ENCODE measurements around the gene MFSD9.

GRCh38 chr2:102736064-102737200 is at the start of gene MFSD9:
TSS of gene MFSD9 (minus strand) at chr2:102736888.
- RRBS, result 1% methylated on average over 14 of the region's 57 CpGs

DNA sequence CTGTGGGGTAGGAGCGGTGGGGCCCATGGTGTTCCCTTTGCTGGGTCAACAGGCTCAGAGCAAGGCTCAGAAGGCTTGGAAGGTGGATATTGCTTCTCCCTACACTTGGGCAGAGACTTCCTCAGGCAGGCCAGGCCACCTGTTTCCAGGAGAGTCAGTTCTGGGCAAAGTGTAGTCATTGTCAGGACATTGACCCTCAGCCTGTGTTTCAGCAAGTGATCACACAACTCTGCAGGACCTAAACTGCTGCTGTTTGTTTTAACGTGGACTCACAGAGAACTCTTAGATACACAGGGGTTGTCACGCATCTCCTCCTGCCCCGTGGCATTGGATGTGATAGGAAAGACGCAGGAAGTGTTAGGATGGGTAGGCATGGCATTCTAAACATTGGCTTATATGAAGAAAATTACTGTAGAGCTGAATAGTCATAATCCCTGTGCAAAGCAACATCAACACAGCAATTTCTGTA is 40.5 kb downstream of the TMEM182 start:
- RRBS, result no CpG with 5 or more reads among the region's 5 CpGs

DNA sequence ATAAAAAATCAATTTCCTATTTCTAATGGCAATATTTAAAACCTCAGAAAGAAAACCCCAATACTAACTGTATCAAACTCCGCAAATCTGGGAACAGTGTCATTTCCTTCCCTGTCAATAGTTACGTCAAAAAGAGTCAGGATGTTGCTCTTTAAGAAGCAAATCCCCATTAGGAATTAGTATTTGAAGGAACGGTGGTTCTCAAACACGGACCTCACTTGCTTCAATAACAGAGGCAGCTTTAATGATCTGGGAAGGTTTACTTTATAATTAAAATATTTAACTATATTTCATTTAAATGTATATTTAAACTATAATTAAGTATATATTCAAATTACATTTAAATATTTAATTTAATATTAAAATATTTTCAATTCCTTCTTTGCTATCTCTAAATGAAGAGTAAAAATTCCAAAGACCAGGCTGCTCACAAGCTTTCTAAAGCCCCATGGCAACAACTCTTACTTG is 63.1 kb upstream of the POU3F3 start:
- RRBS, result no CpG with 5 or more reads among the region's 4 CpGs

DNA sequence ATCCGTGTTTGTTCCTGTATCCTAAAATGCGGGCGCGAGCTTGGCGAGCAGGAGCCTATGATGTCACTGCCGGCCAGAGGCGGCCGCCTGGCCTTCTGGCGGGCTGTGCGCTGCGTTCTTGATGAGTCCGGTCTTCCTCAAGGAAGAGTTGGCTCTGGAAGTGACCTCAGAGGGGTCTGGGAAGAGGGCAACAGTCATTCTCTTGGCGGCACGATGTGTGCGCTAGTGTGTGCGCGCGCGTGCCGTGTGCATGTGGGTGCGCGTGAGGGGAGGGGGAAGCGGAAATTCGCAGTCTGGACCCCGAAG is 8.2 kb downstream of the POU3F3 start:
- RRBS, result 3% methylated on average over 7 of the region's 25 CpGs

DNA sequence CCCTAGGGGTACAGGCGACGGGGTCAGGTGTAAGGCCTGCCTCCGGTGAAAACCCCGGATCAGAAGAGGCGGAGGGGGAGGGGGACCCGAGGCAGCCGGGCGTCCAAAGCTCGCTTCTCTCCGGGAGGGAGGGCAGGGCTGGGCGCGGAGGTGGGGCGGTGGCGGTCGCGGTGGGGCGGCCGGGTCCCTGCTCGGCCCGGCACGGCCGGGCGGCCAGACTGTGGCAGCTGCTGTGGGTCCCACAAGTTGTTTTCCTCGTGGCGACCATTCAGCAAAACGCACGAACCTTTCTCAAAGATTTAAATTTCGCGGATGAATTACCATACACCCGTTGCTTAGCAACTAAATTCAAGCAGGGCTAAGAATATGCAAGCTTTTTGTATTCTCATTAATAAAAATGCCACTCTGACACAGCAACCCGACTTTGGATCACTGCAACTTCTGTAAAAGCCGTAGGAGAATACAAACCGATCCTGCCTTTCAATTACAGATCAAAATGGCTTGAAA is 8.6 kb downstream of the POU3F3 start:
- RRBS, result 3% methylated on average over 9 of the region's 33 CpGs

DNA sequence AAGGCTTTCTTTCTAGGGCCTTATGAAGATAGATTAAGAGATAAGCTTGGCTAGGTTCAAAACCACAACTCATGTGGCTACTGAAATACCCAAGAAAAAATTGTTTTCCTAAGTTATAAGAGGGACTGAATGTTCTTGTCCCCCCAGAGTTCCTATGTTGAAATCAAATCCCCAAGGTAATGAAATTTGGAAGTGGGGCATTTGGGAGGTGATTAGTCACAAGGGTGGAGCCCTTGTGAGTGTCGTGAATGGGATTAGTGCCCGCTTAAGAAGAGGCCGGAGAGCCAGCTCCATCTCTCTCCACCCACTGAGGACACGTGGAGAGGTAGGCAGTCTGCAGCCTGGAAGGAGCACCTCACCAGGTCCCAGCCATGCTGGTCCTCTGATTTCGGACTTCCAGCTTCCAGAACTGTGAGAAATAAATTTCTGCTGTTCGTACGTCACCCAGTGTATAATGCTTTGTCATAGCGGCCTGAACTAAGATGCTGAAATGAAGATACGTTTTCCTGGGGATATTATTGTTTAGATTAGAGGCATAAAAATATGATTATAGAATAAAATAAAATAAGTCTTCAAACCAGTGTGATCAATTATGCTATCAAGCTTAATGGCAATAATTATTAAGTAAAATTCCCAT is 44.1 kb downstream of the POU3F3 start:
- RRBS, result no CpG with 5 or more reads among the region's 9 CpGs

GRCh38 chr2:105038725-105039227 is 907 bp downstream of the MRPS9 start:
- RRBS, result no CpG with 5 or more reads among the region's 6 CpGs

DNA sequence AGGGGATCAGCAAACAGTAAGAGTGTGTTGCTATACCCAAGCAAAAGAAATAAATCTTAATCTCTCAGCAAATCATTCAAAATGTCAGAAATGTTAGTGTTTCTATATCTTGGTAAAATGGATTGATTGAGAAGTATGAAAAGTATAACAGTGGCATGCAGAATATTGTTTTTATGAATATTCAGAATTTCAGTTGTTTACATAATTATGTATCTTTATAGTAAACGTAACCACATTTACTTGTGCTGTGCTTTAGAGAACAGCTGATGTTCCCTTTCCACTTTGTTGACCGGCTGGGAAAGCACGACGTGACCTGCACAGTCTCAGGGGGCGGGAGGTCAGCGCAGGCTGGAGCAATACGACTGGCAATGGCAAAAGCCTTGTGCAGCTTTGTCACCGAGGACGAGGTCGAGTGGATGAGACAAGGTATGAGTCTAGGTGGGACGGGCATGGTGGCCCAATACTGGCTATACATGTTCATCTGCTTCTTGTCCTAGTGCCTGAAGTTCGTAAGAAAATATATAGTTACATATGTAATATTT is 59.1 kb downstream of the MRPS9 start:
- RRBS, result no CpG with 5 or more reads among the region's 12 CpGs

DNA sequence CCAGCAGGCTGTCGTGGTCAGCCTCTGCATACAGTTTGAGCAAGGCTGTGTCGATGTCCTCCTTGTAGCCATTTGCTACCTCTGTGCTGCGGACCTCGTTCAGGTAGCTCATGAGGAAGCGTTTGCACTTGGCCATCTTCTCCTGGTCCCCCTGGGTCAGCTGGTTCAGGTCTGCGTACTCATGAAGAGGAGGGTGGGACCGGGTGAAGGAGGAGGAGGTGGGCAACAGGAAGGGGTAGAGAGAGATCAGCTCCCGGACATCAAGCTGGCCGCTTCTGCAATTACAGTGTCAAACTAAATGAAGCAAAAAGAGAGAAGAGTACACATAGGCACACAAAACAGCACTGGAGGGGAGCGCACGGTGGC is 38.9 kb downstream of the GPR45 start:
- RRBS, result no CpG with 5 or more reads among the region's 11 CpGs

GRCh38 chr2:105328264-105329239 is 983 bp downstream of the TGFBRAP1 start:
- RRBS, result no CpG with 5 or more reads among the region's 17 CpGs

- RRBS, result no CpG with 5 or more reads among the region's 5 CpGs
Observed at GRCh38 chr2:105366822-105367407, 29.6 kb downstream of the C2orf49 start.

GRCh38 chr2:105369255-105369551 is 29.6 kb downstream of the FHL2 start:
- RRBS, result no CpG with 5 or more reads among the region's 3 CpGs

GRCh38 chr2:105397781-105398217 is 1.1 kb downstream of the FHL2 start:
- RRBS, result no CpG with 5 or more reads among the region's 3 CpGs

GRCh38 chr2:105494416-105495032 is 95.7 kb upstream of the FHL2 start:
- RRBS, result no CpG with 5 or more reads among the region's 16 CpGs

DNA sequence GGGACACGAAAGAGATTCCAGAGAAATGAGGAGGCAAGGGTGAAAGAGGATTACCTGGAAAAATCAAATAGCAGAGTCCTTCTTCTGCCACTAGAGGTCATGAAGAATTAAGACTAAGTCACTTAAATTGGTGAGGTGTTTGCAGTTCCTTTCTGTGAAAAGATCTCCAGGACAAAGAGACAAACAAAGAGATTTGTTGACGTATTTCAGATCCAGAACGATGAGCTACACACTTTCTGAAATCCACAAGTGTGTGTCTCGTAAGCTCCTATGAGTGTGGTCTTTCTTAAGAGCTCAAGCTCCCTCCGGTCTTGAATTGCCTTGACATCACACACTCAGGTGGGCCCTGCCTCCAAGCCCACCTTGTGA is 168.3 kb upstream of the NCK2 start:
- RRBS, result no CpG with 5 or more reads among the region's 5 CpGs

DNA sequence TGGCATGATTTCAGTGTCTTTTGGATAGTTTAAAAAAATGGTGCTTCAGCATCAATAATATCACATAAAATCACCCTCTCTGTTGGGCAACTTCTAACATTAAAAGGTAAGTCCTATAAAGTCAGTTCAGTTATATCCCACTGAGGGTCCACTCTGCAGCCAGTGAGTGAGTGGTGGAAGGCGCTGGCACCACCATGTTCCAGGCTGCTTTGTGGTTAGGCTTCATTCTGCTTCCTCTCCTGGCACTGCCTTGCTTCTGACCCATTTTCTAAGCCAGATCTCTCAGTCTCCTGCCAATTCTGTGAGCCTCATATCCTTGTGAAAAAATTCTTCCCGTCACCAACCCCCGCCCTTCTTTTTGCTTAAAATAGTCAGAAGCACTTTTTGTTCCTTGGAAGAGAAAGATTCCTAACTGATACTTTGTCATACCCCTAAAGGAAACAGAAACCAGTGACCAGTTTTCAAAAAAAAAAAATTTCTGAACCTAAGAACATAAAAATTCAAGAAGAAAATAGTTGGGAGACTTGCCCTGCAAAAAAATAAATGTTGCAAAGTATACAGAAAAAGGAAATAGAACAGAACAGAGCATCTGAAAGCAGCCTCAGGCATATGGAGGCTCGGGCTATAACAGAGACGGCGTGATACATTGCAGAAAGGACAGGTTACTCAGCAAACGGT is 139.7 kb upstream of the NCK2 start:
- RRBS, result no CpG with 5 or more reads among the region's 7 CpGs

GRCh38 chr2:105610342-105611216 is 134.1 kb upstream of the NCK2 start:
- RRBS, result 83% methylated on average over 3 of the region's 20 CpGs

GRCh38 chr2:105755842-105756317 is 11.2 kb downstream of the NCK2 start:
- RRBS, result no CpG with 5 or more reads among the region's 4 CpGs

GRCh38 chr2:105802512-105803204 is 57.9 kb downstream of the NCK2 start:
- RRBS, result no CpG with 5 or more reads among the region's 10 CpGs

DNA sequence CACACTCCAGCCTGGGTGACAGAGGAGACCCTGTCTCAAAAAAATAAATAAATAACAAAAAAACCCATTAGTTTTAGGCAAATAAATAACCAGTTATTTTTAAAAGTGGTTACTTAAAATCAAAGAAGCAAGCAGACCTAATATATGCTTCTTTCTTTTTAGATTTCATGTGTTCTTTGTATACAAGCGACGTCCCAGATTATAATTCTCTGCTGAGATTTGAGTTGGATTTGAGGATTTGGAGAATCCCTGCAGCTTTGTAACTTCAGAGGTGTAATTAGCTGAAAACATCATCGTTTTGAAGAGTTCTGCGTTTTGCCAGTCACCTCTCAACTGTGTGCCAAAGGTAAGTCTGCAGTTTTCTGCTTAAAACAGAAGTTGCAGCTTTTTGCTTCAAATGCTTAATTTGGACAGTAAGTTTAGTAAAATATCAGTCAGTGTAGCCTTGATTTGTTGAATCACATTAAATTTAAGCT is 71.6 kb downstream of the NCK2 start:
- RRBS, result no CpG with 5 or more reads among the region's 4 CpGs

All from aortic smooth muscle cell (primary cell).